Keratinocyte (primary cell): Measurements from ENCODE around the genes FAM3D, PTPRG and ATXN7.

CAGE:
- cytosol, long polyA minus RNA = no peak
- cytosol, long polyA plus RNA = no peak
- long polyA plus RNA = no peak
- nucleus, long polyA minus RNA = no peak
- nucleus, long polyA plus RNA = no peak
Observed at GRCh38 chr3:58518275-58518694, 18.7 kb downstream of the ACOX2 start.

CAGE:
- cytosol, long polyA minus RNA = no peak
- cytosol, long polyA plus RNA = no peak
- long polyA plus RNA = no peak
- nucleus, long polyA minus RNA = no peak
- nucleus, long polyA plus RNA = no peak
Observed at GRCh38 chr3:58666538-58667112, at the start of gene FAM3D. TSS of gene FAM3D (minus strand) at chr3:58666774.

DNA sequence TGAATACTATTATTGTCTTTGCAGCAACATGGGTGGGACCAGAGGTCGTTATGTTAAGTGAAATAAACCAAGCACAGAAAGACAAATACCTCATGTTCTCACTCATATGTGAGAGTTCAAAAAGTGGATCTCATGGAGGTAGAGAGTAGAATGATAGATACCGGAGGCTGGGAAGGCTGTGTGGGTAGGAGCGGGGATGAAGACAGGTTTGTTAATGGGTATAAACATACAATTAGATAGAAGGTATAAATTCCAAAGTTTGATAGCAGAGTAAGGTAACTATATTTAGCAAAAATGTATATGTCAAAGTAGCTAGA, 118.5 kb upstream of the FAM3D start:
CAGE:
- cytosol, long polyA minus RNA = no peak
- cytosol, long polyA plus RNA = no peak
- long polyA plus RNA = no peak
- nucleus, long polyA minus RNA = no peak
- nucleus, long polyA plus RNA = no peak

GRCh38 chr3:59758954-59759418, 709.2 kb upstream of the CFAP20DC start:
CAGE:
- cytosol, long polyA minus RNA = no peak
- cytosol, long polyA plus RNA = no peak
- long polyA plus RNA = no peak
- nucleus, long polyA minus RNA = no peak
- nucleus, long polyA plus RNA = no peak

DNA sequence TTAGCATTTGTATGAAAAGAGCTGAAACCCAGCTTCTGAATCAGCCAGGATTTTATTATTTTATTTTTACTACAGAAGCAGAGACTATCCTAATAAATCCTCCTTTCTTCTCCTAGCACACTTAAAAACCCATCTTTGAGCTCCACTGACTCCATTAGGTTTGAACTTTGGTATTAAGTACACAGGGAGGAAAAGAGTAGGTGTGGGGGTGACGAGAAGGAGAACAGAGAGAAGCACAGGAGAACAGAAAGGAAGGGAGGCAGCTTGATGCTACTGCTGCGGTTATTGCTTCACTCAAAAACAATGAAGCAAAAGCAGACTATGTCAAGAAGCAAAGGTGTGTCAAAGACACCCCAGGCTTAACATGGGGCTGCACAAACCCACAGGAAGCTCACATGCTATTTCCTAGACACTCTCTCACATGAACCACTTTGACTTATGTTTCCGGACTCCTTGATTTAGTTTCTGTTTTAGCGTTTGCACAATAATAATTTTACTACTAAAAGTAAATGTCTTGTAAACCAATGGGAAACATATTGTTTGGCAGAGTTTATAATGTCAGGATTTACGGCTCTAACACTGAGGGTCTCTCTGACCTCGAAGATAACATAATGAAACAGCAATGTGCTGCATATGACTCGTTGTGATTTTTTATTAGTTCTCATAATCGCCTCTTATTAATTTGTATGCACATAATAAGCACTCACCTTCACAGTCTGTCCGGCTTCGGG, 961.0 kb upstream of the CFAP20DC start:
CAGE:
- cytosol, long polyA minus RNA = no peak
- cytosol, long polyA plus RNA = no peak
- long polyA plus RNA = no peak
- nucleus, long polyA minus RNA = no peak
- nucleus, long polyA plus RNA = no peak

DNA sequence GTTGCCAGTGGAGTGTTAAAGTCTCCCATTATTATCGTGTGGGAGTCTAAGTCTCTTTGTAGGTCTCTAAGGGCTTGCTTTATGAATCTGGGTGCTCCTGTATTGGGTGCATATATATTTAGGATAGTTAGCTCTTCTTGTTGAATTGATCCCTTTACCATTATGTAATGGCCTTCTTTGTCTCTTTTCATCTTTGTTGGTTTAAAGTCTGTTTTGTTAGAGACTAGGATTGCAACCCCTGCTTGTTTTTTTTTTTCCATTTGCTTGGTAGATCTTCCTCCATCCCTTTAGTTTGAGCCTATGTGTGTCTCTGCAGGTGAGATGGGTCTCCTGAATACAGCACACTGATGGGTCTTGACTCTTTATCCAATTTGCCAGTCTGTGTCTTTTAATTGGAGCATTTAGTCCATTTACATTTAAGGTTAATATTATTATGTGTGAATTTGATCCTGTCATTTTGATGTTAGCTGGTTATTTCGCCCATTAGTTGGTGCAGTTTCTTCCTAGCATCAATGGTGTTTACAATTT, 287.2 kb downstream of the FHIT start:
CAGE:
- cytosol, long polyA minus RNA = no peak
- cytosol, long polyA plus RNA = no peak
- long polyA plus RNA = no peak
- nucleus, long polyA minus RNA = no peak
- nucleus, long polyA plus RNA = no peak

GRCh38 chr3:61561337-61561736, at the start of gene PTPRG:
TSS of gene PTPRG (plus strand) at chr3:61561571.
CAGE:
- cytosol, long polyA minus RNA = start-site peak on the plus strand at chr3:61561556-61561576, 15 reads
- cytosol, long polyA plus RNA = no peak
- long polyA plus RNA = no peak
- nucleus, long polyA minus RNA = start-site peak on the plus strand at chr3:61561568-61561577, 120 reads
- nucleus, long polyA plus RNA = no peak

CAGE:
- cytosol, long polyA minus RNA = no peak
- cytosol, long polyA plus RNA = no peak
- long polyA plus RNA = no peak
- nucleus, long polyA minus RNA = no peak
- nucleus, long polyA plus RNA = no peak
Observed at GRCh38 chr3:61714838-61715201, 153.4 kb downstream of the PTPRG start.

DNA sequence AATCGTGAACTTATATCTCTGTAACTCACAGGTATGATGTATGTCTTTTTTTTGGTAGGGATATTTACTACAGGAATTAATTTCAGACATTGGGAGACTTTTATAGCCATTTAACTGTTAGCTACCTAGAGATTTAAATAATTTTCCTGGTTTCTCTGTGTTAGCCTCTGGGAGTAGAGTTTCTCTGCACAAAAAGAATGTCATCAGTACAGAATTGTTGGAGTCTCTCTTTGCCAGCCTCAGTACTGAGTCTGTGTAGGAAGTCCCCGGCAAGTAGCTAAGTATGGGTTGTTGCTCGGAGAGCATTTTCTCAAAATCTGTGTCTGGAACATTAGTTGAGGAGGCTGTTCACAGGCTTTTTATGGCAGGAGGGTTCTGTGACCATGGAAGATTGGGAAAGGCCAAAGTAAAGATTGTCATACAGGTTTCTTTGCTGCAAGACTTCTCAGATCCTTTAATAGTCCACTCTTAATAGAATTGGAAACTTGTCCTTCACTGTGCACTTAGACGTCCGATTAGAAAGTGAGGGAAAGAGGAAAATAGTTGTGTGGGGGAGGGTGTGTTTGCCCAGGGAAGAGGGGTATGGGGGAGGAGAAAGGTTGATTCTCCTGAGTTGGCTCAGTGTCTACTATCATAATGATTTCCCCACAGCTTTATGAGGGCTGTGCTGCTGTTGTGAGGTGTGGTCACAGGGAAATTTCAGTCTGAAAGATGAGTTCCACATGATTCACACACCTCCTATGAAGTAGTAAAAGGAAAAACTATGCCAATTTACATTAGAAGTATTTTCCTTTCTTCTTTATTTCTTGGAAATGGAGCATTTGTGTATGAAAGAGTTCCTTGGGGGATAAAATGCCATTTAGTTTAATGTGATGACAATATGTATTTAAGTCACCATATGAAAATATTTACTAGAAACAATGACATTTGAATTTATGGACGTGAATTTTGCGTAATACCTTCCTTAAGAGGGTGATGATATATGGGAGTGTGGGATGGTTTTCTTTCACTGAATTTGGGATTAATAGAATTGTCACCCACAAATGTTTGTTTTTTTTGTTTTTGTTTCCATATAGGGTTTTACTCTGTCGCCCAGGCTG, 207.2 kb downstream of the PTPRG start:
CAGE:
- cytosol, long polyA minus RNA = no peak
- cytosol, long polyA plus RNA = no peak
- long polyA plus RNA = no peak
- nucleus, long polyA minus RNA = no peak
- nucleus, long polyA plus RNA = no peak

CAGE:
- cytosol, long polyA minus RNA = no peak
- cytosol, long polyA plus RNA = no peak
- long polyA plus RNA = no peak
- nucleus, long polyA minus RNA = no peak
- nucleus, long polyA plus RNA = no peak
Observed at GRCh38 chr3:61885665-61886063, 324.3 kb downstream of the PTPRG start.

DNA sequence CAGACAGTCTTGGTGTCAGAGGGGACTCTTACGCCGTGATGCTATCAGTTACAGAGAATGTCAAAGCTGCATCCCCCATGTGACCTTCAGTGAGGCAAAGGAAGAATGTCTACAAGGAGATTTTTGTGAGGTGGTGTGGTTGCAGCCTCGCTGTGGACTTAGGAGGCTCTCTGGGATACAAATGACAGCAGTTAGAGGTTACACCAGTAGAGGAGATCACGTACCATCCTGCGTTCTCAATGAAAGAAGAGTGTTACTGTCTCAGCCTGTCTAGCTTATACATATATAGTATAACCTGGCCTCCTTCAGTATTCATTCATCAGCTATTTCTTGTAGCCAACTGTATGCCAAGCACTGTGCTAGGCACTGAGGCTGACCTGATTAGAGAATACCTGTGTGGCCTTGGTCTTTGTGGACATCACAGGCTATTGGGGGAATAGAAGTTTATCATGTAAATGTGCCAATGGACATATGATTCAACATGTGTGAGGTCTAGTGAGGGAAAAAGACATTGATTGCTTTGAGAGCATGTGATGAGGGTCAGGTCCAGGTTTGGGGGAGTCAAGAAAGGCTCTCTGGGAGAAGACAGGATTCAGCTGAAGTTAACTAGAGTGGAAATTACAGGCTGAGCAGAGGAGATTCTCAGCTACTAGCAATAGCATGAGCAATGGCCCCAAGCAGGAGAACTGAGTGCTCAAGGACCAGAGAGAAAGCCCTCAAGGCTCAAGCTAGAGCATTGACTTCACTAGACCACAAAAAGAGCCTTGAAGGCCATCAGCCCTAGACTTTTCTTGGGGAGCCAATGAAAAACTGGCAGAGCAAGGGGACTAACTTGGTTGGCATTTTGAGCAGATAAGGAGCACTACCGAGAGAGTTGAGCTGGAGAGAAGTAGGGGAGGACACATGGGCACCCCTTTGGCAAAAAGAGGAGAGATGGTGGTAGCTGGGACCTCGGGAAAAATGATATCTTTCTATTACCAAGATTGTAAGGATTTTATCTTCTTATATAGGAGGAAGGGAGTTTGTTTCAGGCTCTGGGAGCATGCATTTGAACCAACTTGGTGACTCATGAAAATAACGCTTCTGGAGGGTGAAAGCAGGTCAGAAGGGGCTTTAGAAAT, 223.3 kb upstream of the C3orf14 start:
CAGE:
- cytosol, long polyA minus RNA = no peak
- cytosol, long polyA plus RNA = no peak
- long polyA plus RNA = no peak
- nucleus, long polyA minus RNA = no peak
- nucleus, long polyA plus RNA = no peak

GRCh38 chr3:62135859-62136291, 182.9 kb upstream of the C3orf14 start:
CAGE:
- cytosol, long polyA minus RNA = no peak
- cytosol, long polyA plus RNA = no peak
- long polyA plus RNA = no peak
- nucleus, long polyA minus RNA = no peak
- nucleus, long polyA plus RNA = no peak

GRCh38 chr3:62202964-62204174, 115.5 kb upstream of the C3orf14 start:
CAGE:
- cytosol, long polyA minus RNA = no peak
- cytosol, long polyA plus RNA = no peak
- long polyA plus RNA = no peak
- nucleus, long polyA minus RNA = no peak
- nucleus, long polyA plus RNA = no peak

DNA sequence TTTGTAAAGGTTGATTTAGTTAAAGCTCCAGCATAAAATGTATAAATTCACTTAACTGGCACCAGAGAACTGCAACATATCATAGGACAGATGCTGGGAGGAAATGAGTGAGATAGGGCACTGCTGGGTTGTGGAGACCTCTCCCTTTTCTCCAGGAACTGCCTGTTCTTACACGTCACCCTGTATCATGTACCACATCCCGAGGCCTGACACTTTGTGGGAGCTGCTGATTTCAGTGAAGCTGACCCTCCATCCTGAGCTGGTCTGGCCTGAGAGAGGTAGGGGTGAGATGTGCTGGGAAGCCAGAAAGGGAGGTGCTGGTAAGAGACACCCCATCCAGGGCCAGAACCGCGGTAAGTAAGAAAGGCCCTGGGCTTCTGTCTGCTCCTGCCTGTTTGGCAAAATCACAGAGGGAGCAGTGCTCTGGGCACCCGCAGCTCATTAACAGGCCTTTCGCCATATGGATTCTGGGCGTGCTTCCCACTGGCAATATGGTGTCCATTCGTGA, 213.9 kb upstream of the FEZF2 start:
CAGE:
- cytosol, long polyA minus RNA = no peak
- cytosol, long polyA plus RNA = no peak
- long polyA plus RNA = no peak
- nucleus, long polyA minus RNA = no peak
- nucleus, long polyA plus RNA = no peak

CAGE:
- cytosol, long polyA minus RNA = no peak
- cytosol, long polyA plus RNA = no peak
- long polyA plus RNA = no peak
- nucleus, long polyA minus RNA = no peak
- nucleus, long polyA plus RNA = no peak
Observed at GRCh38 chr3:63015344-63016382, 140.4 kb upstream of the CADPS start.

GRCh38 chr3:63136171-63136474, 142.0 kb upstream of the SYNPR start:
CAGE:
- cytosol, long polyA minus RNA = no peak
- cytosol, long polyA plus RNA = no peak
- long polyA plus RNA = no peak
- nucleus, long polyA minus RNA = no peak
- nucleus, long polyA plus RNA = no peak

CAGE:
- cytosol, long polyA minus RNA = no peak
- cytosol, long polyA plus RNA = no peak
- long polyA plus RNA = no peak
- nucleus, long polyA minus RNA = no peak
- nucleus, long polyA plus RNA = no peak
Observed at GRCh38 chr3:63307612-63308070, 29.5 kb downstream of the SYNPR start.

CAGE:
- cytosol, long polyA minus RNA = start-site peak on the minus strand at chr3:63863789-63863797, 21 reads
- cytosol, long polyA plus RNA = start-site peak on the minus strand at chr3:63863786-63863913, 778 and 41 reads in 2 replicates
- long polyA plus RNA = start-site peak on the minus strand at chr3:63863789-63863845, 253 and 382 reads in 2 replicates
- nucleus, long polyA minus RNA = start-site peak on the minus strand at chr3:63863790-63863871, 19 reads; start-site peak on the plus strand at chr3:63863868-63863882, 10 reads
- nucleus, long polyA plus RNA = start-site peak on the minus strand at chr3:63863781-63863851, 272 and 47 reads in 2 replicates
Observed at GRCh38 chr3:63863682-63864055, at the start of gene ATXN7. TSS of gene ATXN7 (plus strand) at chr3:63863867.

GRCh38 chr3:63968922-63969283, 54.4 kb downstream of the PSMD6 start:
CAGE:
- cytosol, long polyA minus RNA = no peak
- cytosol, long polyA plus RNA = no peak
- long polyA plus RNA = no peak
- nucleus, long polyA minus RNA = no peak
- nucleus, long polyA plus RNA = no peak

DNA sequence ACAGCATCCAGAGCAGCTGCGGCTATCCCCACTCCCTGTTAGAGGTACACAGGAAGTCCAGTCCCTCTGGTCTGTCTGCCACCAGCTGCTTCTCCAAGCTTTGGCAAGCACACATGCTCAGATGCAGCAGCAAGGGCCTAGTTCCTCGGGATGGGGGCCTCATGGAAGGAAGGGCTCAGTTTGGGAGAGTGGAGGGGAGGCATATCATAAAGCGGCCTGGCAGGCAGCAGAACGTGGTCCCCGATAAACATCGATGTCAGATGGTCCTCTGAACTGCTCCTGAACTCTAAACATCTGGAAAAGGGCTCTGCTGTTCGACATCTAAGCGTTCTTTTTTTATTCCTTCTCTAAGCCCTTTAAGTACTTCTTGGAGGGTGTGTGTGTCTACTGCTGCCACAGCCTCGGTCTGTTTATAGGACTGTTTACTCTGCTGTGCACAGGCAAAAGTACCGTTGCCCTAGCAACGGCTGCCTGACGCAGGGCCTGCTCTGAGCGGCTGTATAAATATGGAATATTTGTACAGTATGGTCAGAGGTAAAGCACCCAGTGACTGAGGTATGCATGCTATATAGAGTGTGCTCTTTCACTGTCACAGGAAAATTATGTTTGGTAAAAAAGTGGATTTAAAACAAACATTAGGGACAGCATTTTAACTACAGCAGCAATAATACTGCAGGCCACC, 74.5 kb downstream of the PRICKLE2 start:
CAGE:
- cytosol, long polyA minus RNA = no peak
- cytosol, long polyA plus RNA = no peak
- long polyA plus RNA = no peak
- nucleus, long polyA minus RNA = no peak
- nucleus, long polyA plus RNA = no peak